B cell (primary cell): ENCODE data around the genes HEG1 and SLC12A8.

DNA sequence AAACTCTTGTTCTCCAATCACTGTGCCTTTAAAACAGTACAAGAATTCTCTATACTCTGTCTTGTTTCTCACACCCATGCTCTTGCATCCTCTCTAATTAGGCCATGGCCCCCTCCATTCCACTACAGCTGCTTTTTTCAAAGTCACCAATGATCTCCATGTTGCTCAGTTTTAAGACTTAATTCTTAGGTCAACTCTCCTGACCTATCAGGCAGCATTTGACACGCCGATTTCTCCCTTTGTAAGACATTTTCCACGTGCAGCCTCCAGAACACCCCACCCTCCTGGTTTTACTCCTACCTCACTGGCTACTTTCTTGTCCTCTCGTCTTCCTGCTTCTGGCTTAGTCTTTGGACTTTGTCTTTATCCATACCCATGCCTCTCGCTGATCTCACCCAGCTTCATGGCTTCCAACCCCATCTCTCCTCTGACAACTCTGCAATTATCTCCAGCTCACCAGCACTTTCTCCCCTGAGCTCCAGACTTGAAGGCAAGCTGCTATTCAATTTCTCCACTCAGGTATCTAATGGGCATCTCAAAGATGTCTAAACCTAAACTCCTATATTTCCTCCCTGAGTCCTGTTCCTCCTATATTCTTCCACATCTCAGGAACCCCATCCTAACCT lies 99.3 kb upstream of the UMPS start:
- PRO-cap = no peak
- CAGE, long polyA plus RNA = no peak

- PRO-cap = no peak
- CAGE, long polyA plus RNA = no peak
Measured at GRCh38 chr3:124674246-124674807, 55.9 kb upstream of the UMPS start.

DNA sequence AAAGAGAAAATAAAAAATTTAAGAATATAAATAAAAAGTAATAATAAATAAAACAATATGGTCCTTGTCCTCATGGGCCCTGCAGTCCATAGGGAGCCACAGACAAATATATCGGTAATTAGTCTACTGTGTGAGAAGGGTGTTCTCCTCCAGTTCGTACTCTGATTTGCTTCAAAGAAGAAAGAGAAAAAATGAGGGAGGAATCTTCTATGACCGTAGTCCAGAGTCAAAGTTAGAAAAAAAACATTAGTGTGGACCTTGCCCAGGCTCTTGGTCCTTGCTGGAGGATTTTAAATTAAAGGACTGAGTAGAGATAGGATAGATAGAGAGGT lies 40.1 kb upstream of the UMPS start:
- PRO-cap = no peak
- CAGE, long polyA plus RNA = no peak

GRCh38 chr3:124763003-124763910 lies 33.0 kb downstream of the UMPS start:
- PRO-cap = no peak
- CAGE, long polyA plus RNA = no peak

GRCh38 chr3:124770535-124771156 lies 40.4 kb downstream of the UMPS start:
- PRO-cap = no peak
- CAGE, long polyA plus RNA = no peak

GRCh38 chr3:124772338-124772794 lies 42.1 kb downstream of the UMPS start:
- PRO-cap = no peak
- CAGE, long polyA plus RNA = no peak

DNA sequence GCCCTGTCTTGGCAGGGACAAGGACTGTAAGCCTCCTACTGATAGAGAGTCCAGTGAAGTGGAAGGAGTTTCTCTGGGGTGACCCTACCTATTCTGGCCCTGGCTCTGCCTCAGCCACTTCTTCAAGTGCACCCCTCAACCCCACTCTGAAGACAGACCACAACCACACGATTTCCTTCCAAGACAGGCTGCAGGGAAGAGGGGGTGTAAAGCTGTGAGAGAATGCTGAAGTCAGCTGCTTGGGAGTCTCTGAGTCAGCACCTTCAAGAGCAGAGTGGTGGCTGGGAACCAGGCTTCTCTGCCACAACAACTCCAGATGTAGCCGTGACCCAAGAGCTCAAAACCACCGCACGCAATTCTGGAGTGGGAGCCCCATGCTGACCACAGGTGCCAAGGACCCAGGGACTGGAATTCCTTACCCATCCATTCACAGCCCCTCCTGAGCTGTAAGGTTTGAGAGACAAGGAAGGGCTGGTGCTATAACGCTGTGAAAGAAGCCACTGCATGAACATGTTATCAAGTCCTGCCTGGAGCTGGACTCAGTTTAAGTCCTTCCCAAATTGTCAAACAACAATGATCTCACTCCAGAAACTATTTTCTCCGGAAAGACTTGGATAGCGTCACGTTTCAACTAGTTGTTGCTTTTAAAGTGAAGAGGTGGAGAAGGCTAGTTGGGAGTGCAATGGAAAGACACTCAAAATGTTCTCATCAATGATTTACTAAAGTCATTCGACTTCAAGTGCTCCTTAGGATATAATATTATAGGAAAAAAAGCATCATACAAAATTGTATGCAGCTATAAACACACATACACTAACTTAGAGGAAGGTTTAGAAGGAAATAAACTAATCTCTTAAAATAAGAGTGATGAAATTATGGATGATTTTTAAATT lies 61.5 kb downstream of the UMPS start:
- PRO-cap = no peak
- CAGE, long polyA plus RNA = no peak

DNA sequence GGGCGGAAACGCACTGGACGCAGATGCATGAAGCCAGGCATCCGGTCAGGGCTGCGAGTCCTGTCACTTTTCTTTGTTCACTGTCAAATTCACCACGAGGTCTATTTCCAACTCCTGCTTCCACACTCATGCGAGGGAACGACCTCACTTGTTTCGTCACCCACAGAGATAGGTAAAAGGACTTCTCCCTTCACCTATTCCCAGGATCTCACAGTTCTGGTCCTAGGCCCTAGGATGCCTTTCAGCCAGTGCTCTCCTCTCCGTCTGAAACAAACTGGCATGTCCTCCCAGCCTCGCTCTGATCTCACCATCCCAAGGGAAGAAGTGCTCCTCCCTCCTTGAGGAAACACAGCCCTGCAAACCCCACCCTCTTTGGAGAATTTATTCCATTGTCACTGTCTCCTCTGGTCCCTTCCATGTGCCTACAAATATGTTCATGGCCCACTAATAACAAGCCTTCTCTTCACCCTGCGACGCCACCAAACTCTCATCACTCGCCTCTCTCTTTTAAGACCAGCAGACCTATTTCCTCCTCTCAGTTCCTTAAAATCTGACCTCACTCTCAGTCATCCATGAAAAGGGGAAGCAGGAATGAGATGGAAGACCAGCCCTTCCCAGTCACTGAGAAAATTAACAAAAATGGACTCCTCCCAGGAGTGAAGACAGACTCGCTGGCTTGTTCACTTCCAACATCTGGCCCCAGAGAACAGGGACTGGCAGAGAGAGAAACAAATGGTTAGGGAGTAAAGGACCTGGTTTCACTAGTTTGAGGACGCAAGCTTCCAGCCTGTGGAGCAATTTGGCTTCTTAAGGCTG lies 57.6 kb downstream of the ITGB5 start:
- PRO-cap = no peak
- CAGE, long polyA plus RNA = no peak

GRCh38 chr3:124836769-124837462 lies 50.2 kb downstream of the ITGB5 start:
- PRO-cap = no peak
- CAGE, long polyA plus RNA = no peak

GRCh38 chr3:125024785-125025155 lies 31.0 kb downstream of the HEG1 start:
- PRO-cap = no peak
- CAGE, long polyA plus RNA = no peak

DNA sequence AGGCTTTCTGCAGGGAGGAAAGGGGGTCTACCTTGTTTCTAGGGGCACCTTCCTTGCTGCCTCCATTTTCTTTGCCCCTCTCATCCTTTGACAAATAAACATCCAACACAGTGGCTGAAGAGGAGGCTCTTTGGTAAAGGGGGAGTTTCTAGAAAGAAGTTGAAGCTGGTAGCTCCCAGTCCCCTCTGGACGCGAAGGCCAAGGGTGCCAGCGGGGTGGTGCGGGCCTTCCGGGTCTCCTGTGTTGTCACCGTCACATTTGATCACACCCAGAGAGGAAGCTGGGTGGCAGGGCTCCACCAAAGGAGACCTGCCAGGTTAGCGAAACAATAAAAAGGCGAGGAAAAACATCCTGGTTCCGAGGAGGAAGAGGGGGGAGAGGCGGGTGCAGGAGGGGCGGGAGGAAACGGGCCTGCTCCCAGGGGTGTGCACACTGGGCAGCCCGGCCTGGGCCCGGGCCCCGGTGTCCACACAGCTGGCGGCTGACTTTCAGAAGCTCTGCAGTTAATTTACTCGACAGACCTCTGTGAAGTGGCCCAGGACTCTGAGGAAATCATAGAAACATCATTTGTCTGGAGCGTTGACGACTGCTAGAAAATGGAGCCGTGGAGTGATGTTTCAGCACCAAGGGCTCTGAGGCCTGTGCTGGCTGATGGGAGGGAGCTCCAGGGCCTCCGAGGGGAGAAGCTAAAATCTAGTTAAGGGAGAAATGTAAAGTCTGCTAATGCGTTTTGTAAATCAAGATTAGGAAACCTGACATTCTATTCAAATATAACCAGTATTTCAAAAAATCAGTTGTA lies 12.1 kb downstream of the HEG1 start:
- PRO-cap = no peak
- CAGE, long polyA plus RNA = no peak

- PRO-cap = no peak
- CAGE, long polyA plus RNA = no peak
Measured at GRCh38 chr3:125051490-125052143, 4.2 kb downstream of the HEG1 start.

DNA sequence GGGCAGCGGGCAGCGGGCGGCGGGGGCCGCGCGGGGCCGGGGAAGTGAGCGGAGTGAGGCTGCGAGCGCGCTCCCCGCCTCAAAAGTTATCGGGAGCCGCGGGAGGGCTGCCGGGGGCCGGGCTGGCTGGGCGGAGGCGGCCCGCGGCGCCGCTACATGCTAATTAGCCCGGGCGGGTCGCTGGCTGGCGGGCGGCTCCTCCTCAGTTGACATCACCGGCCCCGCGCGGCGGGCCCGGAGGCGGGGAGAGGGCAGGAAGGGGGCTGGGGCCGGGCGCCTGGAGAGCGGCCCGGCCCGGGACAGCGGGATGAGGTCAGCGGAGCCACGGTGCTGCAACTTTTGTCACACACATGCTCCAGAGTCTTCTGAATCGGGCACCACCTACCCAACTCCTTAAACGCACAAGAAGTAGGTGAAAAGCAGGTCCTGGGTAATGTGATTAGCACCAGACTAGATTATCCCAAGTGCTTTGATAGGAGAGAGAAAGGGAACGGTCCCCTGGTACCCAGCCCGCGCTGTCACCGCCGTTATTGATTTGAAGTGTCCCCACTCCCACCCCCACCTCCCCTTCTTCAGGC lies at the start of gene HEG1:
HEG1 (minus strand) TSS at position 55 of the 578 bp plus-strand sequence.
- PRO-cap = bidirectional peak, plus-strand start at position 205 of the sequence, minus-strand start at position 55 of the sequence
- CAGE, long polyA plus RNA = no peak

- PRO-cap = unidirectional peak, minus-strand start at chr3:125146215
- CAGE, long polyA plus RNA = no peak
Measured at GRCh38 chr3:125146143-125146642, 66.4 kb downstream of the SLC12A8 start.

- PRO-cap = no peak
- CAGE, long polyA plus RNA = no peak
Measured at GRCh38 chr3:125212274-125212892, at the start of gene SLC12A8. Gene SLC12A8, minus strand, starts transcription at chr3:125212748.

DNA sequence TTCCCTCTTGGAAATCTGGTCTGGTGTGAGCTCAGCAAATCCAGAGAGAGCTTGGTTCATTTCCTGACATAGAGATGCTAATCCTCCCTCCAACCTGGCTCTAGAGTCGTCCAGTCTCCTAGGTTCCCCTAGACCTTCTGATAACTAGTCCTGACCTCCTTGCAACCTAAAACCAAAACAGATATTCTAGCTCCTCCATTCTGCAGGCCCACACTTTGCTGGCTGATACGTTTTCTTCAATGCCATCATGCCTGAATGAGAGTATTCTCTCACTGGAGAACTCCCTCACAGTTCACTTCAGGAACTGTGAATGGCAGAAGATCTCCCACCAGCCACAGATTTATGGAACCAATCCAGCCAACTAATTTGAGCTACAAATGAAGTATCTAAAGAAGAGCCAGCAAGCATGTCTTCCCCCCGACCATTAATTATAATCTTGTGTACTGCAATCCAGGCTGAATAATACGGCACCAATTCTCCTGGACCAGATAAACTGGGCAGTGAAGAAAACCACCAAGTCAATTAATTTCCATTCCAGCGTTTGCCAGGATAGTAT lies 1.6 kb downstream of the ZNF148 start:
- PRO-cap = no peak
- CAGE, long polyA plus RNA = no peak

DNA sequence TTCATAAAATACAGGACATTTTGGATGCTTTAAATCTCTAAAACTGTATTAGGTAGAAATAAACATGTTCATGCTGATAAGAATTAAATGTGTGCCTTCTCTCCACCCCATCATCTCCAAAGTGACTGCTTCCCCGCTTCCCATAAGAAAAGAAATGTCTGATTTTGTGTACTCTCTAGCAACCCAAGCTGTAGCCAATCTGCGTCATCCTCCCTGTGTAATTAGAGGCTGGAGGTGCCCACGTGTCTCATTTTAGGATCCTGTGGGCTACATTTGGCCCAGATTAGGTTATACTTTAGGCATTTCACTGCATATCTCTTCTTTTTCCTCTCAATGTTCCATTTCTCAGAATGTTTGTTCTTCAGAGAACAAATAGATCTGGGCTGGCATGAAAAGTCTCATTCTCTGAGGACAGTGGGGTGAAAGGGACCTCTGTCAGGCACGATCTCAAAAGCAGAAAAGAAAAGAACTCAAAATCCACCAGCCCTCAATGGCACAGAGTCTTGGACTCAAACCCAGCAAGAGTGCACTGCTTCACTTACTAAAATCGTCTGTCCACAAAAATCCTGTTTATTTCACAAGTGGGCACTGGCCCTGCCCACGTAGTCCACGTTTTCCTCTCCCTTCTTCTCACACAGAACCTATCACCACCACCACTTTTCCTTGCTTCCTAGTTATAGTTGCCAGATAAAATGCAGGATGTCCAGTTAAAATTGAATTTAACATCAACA lies 19.4 kb upstream of the ZNF148 start:
- PRO-cap = no peak
- CAGE, long polyA plus RNA = no peak

GRCh38 chr3:125538347-125538845 lies 18.4 kb upstream of the SNX4 start:
- PRO-cap = no peak
- CAGE, long polyA plus RNA = no peak

- PRO-cap = no peak
- CAGE, long polyA plus RNA = no peak
Measured at GRCh38 chr3:125647177-125648000, 52.1 kb upstream of the OSBPL11 start.

DNA sequence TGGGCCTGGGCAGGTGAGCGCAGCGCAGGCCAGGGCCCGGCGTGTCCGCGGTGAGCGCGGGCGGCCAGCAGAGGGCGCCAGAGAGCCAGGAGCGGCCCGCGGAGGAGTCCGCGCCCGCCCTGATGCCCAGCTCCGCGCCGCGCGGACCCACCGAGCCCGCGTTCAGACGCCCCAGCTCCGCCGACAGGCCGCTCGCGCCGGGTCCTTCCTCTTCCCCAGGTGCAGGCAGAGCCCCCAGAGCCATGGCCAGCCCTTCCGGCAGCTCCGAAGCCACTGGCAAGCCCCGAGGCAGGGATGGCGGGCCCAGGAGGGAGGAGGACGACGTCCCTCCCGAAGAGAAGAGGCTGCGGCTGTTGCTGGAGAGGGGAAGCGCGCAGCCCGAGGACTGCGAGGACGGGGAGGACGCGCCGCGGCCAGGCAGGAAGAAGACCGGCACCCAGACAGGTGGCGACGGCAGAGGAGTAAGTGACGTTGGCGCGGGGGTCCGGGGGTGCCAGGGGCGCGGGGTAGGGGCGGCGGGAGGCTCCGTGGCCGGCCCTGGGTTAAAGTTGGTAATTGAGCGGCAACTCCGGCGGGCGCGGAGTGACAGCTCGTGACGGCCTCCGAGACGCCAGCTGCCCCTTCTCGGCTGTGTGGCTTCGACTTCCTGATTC lies 171.2 kb upstream of the OSBPL11 start:
- PRO-cap = no peak
- CAGE, long polyA plus RNA = no peak